Measurements from ENCODE around the genes TUBA3E, AMER3 and LYPD1.

DNA sequence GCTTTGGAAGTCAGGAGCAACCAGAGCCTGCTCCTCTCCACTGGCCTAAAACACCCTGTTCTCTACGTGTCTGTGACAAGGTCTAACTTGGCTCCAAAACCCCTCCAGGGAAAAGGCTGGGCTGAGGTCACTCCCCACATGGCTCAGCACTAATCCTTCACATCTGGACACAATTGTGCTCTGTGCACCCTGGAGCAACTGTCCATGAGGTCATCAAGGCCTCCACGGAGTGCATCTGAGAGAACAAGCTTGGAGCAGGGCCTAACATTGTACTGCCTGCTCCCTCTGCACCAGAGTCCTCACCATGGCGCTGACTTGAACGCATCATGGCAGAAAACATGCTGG, 49.8 kb upstream of the RAB6C start:
- PRO-cap: no peak

DNA sequence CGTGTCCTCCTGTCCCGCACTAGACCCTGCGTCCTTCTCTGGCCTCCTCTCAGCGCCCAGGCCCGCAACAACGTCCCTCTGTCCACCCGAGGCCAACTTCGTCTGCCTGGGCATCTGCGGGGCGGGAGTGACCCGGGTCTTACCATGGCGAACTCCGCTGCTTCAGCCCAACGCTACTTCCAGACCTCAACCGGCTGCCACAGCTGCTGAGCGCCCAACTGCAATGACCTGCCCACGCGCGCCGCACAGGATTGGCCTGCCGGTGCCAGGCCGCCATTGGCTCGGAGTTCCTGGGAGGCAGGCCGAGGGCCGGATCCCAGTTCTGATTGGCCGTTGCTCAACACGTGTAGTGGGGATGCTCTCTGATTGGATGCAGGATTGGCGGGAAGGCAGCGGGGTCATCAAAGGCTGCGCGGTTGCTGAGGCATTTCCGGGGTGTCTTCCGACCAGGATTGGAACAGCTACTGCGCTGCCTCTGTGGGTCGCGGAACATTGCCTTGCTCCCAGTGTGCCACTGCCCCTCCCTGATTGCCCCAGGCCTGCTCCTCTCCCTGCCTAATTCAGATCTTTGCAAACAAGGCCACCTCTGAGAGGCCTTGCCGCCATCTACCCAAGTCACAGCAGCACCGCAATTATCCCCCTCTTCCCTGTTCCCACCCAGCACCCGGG, at the start of gene TUBA3E:
Gene TUBA3E, minus strand, starts transcription at position 225 of the 669 bp plus-strand sequence.
- PRO-cap: no peak

GRCh38 chr2:130372315-130373079, 16.6 kb downstream of the PTPN18 start:
- PRO-cap: no peak

DNA sequence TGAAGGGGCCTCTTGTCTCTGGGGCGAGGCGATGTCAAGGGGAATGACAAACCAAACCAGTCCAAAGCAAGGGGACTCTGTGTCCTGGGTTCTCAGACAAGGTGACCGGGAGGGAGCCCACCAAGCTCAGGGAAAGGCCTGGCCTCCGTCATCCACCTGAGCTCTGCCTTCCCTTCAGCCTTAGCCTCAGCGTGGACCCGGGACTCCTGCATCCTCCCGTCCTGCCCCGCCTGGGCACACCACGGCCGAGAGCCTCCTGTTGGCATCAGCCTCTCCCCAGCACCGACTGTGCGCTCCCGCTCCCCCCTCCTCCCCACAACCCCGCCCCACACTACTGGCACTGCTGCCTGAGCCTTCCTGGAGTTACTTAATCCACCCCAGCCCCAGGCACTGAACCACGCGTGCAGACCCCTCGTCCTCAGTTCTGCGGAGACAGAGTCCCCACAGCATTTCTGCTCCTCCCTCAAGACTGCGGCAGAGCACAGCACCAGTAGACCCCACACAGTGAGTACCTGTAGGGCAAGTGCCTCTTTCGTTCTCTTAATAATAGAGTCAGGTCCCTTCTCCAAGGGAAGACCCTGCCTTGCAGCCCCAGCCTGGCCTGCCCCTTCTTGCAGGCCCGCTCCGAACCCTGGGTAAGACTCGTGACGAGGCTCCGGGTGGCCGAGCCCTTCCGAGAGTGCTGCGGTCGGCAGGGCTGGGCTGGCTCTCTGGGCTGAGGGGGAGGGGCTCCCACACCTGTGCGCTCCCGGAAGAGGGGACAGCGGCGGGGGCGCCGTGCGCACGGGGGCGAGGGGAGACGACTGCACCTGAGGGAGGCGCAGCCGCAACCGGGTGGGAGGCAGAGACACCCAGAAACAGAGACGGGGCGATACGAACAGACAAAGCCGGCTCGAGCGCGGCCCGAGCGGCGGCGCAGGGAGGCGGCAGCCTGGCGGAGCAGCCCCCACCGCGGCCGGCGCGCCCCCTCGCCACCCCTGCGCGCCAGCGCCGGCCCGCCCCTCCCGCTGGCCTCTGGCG, at the start of gene AMER3:
Gene AMER3, plus strand, starts transcription at position 370 of the 1,020 bp plus-strand sequence.
- PRO-cap: no peak

DNA sequence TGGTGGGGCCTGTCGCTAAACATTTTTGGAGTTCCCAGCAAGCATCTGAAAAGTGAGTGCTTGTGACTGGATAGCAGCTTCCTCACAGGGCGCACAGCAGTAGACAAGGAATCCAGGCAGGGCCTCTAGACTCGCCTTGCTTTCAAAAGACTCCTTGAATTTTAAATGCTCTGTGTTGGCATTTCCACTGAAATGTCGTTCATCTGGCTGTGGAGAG, 126.3 kb downstream of the FAM168B start:
- PRO-cap: no peak

DNA sequence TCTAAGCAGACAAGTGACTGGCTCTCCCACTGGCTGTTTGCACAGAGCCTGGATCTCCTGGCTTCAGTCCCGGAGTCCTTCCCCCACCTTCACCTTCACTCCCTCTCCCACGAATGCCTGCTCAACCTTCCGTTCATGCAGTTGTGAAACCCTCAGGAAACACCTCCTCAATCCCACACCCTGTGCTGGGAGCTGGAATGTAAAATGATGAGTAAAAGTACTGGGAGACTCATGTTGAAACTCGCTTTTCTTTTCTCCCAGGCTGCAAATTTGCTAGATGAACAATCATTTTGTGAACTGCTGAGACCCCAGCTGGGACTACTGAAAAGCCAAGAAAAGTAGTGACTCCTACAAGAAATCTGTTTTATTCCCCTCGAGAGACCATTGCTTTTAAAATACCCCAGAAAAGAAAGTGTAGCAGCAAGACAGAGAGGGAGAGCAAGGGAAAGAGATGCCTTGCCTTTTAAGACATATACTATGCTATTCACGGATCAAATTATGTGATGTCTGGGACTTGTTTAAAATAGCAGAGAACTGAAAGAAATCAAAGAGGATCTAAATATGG, 75.9 kb downstream of the FAM168B start:
- PRO-cap: no peak

- PRO-cap: no peak
Observed at GRCh38 chr2:131050008-131050491, 43.2 kb downstream of the FAM168B start.

- PRO-cap: no peak
Observed at GRCh38 chr2:131051142-131051456, 42.2 kb downstream of the FAM168B start.

DNA sequence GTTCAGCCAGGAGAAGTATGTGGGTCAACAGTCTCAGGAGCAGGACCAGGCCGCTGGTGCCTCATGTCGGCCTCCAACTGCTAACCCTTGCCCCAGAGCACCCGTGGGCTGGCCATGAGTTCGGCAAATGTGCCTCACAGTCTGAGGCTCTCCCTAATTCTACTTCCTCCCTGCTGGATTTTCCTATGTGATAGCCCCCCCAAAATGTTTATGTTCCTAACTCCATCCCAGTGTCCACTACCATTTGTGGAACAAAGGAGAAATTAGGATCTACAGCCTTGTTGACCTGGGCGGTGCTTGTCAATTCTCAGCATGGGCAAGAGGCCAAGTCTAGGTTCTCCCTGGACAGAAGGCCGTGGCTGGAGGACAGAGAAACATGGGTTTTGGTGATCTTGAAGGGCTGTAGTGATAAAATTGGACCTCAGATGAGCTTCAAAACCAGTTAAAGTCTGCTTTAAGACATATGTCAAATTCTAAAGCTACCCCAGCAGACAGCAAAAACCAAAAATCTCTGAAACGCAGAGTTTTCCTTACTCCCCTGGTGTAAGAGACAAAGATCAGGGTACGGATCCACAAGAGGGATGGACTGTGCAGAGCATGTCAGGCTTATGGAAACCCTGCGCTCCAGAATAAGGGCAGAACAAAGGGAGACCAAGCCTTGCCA, 15.8 kb downstream of the FAM168B start:
- PRO-cap: no peak

GRCh38 chr2:131683093-131683304, 155.3 kb downstream of the CCDC74A start:
- PRO-cap: no peak

DNA sequence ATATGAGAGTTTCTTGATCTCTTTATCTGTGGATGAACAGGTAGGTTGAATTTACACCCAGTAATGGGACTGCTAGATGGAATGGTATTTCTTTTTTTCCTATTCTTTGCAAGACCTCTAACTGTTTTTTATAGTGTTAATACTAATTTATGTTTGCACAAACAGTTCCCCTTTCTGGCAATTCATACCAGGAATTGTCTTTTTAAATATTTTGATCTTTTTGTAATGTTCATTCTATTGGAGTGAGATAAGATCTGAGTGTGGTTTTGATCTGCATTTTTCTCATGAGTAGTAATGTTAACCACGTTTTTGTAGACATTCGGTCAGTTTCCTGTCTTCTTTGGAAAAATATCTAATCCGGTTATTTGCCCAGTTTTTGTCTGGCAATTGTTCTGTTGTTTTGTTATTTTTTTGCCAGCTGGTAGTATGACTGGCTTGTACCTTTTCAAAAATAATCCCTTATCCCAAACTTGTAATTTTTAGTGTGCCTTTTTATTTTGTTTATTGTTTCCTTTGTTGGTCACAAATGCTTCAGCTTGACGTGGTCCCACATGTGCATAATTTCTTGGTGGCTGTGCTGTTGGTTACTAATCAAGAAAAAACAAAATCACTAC, 157.2 kb downstream of the CCDC74A start:
- PRO-cap: no peak

GRCh38 chr2:132254779-132255741, 93.3 kb upstream of the ANKRD30BL start:
- PRO-cap: no peak

GRCh38 chr2:132257812-132258367, 96.1 kb upstream of the ANKRD30BL start:
- PRO-cap: no peak

DNA sequence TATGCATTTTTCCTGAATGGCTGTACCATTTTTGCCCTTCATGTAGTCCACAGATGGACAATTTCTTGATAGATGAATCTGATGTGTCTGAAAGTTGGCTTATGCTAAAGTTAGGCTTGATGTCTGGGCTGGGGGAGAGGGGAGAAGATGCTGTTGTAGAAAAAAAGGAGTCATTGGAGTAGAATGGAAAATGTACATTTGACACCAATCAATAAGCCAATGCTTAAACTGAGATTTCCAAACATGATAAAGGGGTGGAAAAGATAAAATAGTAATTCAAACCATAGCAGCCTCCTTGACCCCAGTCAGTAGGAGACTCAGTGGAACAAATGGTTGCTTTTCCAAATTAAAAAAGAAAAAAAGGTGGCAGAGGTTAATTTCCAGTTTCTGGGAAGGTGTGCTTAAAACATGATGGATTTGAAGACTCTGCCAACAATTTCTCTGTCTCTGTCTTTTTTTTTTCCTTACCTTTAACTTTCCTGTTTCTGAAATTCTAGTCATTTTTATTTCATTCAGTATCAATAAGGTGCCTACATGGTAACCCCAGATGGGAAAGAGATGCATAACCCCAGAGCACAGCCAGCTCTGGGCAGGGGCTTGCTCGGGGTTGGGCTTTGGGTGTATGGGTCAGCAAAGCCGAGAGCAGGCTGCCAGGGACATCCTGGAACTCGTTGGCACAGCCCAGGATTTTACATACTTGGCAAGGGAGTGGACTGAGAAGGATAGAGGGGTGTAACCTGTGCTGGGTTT, 43.8 kb downstream of the GPR39 start:
- PRO-cap: no peak

DNA sequence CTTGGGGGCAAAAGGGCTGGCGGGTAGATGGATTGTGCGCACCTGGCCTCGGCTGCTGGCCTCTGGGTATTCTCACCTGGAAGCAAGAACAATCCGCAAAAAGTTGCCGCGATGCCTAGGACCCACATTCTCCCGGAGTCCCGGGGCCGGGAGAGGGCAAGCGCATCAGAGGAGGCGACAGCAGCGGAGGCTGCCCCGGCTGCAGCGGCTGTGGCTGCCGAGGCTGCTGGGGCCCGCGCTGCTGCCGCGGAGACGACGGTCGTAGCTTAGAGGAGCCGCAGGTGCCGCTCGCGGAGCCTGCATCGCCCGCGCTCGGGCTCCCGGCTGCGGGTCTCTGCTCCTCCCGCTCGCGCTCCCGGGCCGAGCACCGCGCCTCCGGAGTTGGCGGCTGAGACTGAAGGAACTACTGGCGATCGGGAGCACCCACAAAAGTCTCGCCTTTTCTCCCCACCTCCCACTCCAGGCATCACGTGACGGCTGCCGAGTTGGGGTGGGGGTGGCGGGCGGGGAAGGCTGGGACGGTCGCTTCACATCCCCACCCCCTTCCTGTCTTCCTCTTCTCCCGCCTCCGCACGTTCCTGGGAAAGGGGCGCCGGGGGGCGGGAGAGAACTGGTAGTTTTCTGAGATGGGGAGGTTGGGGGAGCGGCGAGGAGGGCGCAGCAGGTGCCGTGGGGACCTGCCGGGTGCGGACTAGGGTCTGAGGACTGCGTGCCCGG, at the start of gene LYPD1:
Gene LYPD1, minus strand, starts transcription at position 401 of the 717 bp plus-strand sequence.
- PRO-cap: unidirectional peak, plus-strand start at position 249 of the sequence; bidirectional peak, plus-strand start at position 372 of the sequence, minus-strand start at position 396 of the sequence

- PRO-cap: no peak
Observed at GRCh38 chr2:134141365-134142270, 112.3 kb upstream of the MGAT5 start.

- PRO-cap: no peak
Observed at GRCh38 chr2:134186393-134187433, 67.2 kb upstream of the MGAT5 start.

- PRO-cap: no peak
Observed at GRCh38 chr2:134220449-134220862, 33.4 kb upstream of the MGAT5 start.

DNA sequence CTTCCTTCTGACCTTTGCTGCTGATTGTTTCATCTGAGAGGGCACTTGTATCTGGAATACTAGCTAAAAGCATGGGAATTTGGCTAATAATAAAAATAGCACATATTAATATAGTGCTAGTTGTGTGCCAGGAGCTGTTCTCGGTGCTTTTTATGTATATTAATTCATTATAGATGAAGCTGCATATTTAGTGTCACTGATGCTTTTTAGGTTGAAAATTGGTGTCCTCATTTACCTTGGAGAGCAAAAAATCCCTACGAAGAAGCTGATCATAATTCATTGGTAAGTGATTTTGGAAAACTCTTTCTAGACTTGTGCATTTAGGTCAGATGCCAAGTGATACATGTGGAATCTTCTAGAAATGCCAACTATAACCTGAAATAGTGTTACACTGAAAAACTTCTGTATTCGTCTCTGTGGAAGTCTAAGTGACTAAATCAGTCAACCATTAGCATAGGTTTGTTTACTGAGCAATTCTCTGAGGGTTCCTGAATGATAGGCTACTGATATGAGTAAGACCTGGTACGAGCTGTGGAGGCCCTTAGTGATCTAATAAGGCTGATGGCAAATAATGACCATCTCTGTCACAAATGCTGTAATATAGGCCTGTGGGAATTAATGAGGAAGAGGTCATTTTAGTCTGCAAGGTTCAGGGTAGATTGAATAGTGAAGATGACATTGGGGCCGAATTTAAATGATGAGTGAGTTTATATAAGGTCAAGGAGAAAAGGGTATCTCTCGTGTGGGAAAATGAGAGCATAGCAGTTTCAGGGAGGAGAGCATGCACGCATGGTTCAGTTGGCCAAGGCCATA, 82.3 kb downstream of the MGAT5 start:
- PRO-cap: no peak

DNA sequence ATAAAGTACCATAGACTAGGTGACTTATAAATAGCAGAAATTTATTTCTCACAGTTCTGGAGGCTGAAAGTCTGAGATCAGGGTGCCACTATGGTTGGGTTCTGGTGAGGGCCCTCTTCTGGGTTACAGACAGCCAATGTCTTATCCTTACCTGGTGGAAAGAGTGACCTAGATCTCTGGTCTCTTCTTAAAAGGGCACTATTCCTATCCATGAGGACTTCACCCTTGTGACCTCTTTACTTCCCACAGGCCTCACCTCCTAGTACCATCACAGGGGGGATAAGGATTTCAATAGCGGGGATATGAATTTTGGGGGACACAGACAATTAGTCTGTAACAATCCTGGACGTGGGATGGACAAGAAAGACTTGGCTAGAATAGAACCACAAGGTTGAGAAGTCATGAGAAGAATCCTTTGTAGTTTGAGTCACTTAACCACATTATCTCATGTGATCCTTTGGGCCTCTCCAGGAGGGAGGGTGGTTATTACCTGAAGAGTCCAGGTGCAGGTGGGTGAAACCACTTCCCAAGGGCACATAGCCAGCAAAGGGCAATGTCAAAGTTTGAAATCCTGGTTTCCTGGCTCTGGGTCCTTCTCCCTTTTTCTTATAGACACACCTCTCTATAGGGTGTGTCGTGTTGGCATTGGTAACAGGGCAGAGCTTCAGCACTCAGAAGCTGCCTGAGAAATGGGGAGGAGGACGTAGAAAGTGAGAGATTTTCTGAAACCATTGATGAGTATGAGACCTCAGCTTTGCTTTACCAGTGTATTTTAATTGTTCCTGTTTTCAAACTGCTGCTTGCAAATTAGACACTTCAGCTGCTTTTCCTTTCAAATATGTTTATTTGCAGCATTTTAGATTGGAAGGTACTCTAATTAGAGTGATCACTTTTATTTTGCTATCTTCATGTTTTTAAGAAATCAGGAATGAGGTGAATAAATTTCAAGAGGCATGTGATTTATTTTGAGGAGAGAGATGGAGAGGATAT, 137.8 kb downstream of the MGAT5 start:
- PRO-cap: no peak

Data from A673 (cell line).